Epithelial cell of proximal tubule (primary cell): Measurements from ENCODE around the gene IL1RN.

DNA sequence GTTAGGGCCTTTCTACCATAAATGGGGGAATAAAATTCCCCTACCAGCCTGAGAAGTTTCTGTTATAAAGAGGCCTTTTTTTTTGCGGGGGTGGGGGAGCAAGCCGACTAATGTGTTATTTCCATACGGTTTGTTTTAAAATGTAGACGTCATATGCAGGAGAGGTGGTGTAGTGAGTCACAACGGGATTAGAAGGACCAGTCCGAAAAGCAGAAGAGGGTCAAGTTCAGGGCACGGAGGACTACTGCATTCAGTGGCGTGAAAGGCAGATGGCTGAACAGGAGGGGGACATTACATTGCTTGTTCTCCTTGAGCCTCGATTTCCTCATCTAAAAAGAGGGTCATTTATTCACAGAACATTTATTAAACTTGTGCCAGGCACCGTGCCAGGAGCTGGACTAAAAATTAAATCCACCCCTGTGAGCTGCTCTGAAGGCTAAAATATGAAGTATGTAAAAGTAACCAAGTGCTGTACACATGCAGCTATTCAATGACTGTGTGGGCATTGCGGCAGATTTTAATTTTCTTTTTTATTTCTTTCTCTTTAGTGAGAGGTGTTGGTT lies 23.7 kb downstream of the IL1B start:
- RAMPAGE, long total RNA = no peak
- RRBS = no CpG with 5 or more reads among the region's 11 CpGs

DNA sequence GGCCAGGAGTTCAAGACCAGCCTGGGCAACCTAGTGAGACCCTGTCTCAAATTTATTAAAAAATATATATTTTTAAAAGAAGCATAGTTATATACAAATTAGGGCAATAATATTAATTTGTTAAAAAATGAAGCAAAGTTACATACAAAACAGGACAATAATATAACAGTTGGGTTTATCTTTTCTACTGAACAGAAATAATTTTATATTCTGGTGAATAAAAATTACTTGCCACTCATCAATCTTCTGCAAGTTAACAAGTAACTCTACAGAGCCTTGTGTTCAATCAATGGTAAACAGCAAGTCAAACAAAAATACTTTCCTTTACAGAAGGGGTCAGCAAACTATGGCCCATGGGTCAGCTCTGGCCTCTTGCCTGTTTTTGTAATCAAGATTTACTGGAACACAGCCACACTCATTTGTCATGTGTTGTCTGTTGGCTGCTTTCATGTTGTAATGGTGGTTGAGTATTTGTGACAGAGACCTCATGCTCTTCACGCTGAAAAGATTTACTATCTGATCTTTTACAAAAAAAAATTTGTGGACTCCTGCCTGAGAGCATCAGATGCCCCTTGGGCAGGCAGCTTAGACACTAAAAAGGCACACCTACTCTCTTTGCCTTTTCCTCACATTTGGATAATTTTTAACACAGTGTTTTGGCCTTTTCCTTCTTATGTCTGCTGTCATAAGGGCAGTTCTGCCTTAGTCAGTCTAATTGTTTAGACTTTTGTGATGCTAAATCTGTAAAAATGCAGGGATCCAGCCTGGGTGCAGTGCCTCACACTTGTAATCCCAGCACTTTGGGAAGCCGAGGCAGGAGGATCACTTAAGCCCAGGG lies 18.5 kb downstream of the IL1B start:
- RAMPAGE, long total RNA = no peak
- RRBS = no CpG with 5 or more reads among the region's 2 CpGs

- RAMPAGE, long total RNA = no peak
- RRBS = no CpG with 5 or more reads among the region's 7 CpGs
Observed at GRCh38 chr2:112830973-112832013, 5.3 kb downstream of the IL1B start.

DNA sequence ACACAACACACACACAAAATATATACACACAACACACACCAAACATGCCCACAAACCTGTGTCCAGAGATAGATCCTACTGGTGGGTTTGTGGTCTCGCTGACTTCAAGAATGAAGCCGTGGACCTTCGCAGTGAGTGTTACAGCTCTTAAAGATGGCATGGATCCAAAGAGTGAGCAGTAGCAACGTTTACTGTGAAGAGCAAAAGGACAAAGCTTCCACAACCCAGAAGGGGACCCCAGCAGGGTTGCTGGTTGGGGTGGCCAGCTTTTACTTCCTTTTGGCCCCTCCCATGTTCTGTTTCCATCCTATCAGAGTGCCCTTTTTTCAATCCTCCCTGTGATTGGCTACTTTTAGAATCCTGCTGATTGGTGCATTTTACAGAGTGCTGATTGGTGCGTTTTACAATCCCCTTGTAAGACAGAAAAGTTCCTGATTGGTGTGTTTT lies 2.5 kb upstream of the IL37 start:
- RAMPAGE, long total RNA = no peak
- RRBS = no CpG with 5 or more reads among the region's 5 CpGs

- RAMPAGE, long total RNA = no peak
Observed at GRCh38 chr2:113058534-113058816, 523 bp upstream of the IL36RN start.

DNA sequence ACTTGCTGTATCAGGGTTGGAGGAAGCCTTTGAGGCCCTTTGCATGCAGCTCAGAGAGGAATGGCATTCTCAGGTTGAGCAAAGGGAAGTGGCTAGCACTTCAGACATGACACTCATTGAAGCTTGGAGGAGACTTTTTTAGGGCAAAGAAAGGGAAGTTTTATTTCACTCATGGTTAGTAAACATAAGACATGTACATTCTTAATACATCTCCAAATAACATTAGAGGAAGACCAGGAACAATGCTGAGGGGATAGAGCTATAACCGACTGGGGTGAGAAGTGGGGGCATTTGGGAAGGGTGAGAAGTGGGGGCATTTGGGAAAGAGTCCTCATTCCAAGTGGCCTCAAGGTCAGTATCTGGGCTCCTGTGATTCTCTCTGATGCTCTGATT lies 22.3 kb downstream of the IL1F10 start:
- RAMPAGE, long total RNA = no peak
- RRBS = no CpG with 5 or more reads among the region's 1 CpG

GRCh38 chr2:113122186-113122730 lies 5.1 kb upstream of the IL1RN start:
- RAMPAGE, long total RNA = no peak
- RRBS = no CpG with 5 or more reads among the region's 6 CpGs

DNA sequence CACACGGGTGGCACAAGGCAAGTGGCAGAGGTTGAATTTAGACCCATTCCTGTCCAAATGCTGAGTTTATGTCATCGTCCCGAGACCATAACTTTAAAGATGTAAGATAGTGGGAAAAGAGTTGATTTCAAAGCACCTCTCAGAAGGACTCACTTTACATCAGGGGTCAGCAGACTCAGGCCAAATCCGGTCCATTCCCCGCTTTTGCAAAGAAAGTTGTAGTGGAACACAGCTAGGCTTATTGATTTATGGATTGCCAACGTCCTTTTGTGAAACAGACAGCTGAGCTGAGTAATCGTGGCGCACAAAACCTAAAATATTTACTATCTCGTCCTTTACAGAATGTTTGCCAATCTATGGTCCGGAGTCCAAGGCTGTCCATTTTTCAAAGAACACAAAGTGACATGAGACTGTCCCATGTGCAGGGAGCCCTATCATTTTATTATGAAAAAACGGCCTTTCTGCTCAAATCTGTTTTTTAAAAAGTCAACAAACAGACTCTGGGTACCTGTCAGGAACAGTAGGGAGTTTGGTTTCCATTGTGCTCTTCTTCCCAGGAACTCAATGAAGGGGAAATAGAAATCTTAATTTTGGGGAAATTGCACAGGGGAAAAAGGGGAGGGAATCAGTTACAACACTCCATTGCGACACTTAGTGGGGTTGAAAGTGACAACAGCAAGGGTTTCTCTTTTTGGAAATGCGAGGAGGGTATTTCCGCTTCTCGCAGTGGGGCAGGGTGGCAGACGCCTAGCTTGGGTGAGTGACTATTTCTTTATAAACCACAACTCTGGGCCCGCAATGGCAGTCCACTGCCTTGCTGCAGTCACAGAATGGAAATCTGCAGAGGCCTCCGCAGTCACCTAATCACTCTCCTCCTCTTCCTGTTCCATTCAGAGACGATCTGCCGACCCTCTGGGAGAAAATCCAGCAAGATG lies at the start of gene IL1RN:
IL1RN (plus strand) TSS at position 804 of the 935 bp plus-strand sequence.
- RAMPAGE, long total RNA = no peak
- RRBS = no CpG with 5 or more reads among the region's 20 CpGs

DNA sequence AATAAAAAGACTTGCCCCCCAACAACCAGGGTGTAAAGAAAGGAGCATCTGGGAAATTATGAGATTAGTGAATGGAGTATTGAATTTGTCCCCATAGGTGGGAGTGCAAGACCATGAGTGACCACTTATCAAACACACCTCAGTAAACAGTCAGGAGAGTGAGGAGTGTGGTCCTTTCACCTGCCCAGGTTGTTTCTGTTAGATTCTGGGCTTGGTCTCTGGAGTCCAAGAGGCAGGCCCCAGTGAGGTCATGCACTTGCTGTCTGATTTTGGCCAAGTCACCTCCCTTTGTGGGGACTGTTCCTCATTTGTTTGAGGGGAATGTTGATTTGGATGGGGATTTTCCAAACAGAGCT lies 7.2 kb downstream of the IL1RN start:
- RAMPAGE, long total RNA = no peak

DNA sequence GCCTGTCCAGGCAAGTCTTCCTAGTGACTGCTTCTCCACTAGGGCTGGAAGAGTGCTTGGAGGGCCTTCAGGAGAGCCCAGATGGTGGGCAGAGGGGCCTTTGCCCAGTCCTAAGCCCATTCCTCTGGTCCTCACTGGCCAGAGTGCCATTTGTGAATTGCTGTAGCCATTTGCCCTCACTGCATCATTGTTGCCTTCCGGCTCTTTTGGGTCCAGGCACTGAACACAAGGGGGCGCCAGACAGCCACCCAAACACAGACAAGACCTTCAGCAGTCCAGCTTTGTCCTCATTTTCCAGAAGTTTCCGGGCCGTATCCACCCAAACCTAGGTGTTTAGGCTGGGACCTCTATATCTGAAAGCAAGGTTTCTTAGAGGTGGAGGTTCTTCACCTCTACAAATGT lies 29.6 kb downstream of the PAX8 start:
- RAMPAGE, long total RNA = no peak
- RRBS = 0% methylated on average over 2 of the region's 4 CpGs

GRCh38 chr2:113276483-113276805 lies 2.3 kb downstream of the PAX8 start:
- RAMPAGE, long total RNA = no peak
- RRBS = 0% methylated on average over 1 of the region's 14 CpGs

DNA sequence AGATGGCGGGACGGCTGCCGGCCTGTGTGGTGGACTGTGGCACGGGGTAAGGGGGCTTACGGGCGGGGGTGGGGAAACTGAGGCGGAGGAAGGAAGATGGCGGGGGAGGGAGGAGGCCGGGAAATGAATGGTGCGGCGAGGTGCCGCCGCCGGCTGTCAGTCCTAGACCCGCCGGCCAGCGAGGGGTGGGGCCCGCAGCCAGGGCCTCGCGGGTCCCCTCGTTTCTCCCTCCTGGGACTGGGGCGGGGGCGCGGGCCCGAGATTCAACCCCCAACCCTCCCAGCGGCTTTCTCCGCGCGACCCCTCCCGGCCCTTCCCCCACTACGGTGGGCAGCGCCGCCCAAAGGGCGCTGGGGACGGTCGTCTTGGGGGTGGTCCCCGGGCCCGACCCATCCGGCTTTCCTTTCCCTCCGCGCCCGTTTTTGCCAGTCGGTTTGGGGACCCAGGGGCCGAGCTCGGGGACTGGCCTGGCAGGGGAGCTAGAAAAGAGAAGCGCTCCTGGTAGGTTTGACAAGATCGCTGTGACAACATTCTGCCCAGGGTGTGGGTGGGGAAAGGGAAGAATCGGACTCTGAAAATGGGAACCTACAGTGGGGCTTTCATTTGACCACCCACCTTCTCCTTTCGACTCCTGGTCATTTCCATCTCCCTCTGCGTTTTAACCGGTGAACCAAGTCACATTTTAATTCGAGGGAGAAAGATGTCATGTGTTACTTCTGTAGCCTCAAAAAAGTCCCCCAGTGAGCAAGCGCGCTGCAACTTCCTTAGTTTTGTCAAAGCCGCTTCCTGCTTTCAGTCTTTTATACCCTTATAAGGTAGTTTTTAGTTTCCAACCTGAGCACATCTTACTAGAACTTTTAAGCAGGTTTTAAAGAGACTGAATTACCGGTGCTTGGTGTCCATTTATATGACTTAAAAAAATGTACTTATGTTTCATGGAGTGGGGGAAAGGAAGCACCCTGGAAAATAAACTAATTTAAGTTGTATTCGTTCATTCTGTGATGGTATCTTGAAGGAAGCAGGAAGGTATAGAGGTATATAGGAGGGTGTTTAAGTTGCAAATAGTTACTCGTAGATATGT lies 729 bp downstream of the ACTR3 start:
- RAMPAGE, long total RNA = no peak
- RRBS = under 1% methylated on average over 10 of the region's 58 CpGs

- RAMPAGE, long total RNA = no peak
- RRBS = no CpG with 5 or more reads among the region's 3 CpGs
Observed at GRCh38 chr2:113891359-113891886, 1.5 kb downstream of the ACTR3 start.

DNA sequence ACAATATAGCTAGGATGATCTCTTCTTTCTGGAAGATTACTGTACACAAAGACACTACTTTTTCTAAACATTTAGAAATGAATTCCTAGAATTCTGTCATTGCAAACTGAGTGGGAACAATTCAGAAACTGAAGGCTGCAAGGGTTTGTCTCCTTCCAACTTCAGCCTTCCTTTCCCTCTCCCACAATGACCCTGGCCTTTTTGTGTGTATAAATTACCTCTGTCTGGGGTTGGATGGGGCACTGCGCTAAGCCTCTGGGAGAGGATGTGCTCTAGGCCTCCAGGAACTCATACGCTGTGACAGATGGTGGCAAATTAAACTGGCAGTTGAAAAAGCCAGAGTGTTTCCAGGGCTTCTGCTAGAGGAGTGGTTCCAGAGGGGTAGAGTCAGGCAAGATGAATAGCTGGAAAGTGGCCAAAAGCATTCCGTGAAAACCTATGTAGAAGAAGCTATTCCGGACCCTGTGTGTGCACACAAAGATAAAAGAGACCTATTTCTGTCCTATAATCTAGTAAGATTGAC lies 84.7 kb downstream of the ACTR3 start:
- RAMPAGE, long total RNA = no peak
- RRBS = no CpG with 5 or more reads among the region's 4 CpGs

DNA sequence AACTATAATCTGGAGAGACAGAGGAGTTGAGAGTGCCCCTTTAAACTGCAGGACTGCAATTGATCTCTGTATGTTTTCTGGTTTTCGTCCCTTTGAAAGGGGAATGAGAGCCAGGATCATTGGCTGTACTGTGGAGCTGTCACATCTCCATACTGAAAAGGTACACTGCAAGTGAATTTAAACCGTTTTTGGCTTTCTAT lies 223 bp upstream of the DPP10 start:
- RAMPAGE, long total RNA = no peak
- RRBS = no CpG with 5 or more reads among the region's 2 CpGs

- RAMPAGE, long total RNA = no peak
- RRBS = no CpG with 5 or more reads among the region's 4 CpGs
Observed at GRCh38 chr2:114543279-114543677, 100.8 kb downstream of the DPP10 start.

DNA sequence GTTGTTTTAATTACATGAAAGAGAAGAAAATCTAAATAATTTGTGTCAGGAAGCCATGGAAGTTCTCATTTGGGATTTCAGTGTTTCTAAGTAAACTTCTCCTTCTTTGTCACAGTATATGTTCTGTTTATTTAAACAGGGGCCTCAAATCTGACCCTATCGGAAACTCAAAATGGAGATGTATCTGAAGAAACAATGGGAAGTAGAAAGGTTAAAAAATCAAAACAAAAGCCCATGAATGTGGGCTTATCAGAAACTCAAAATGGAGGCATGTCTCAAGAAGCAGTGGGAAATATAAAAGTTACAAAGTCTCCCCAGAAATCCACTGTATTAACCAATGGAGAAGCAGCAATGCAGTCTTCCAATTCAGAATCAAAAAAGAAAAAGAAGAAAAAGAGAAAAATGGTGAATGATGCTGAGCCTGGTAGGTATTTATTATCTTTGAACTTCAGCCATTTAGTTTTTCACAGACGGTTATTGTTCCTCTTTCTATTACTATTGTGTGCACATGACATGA lies 2.9 kb downstream of the DDX18 start:
- RAMPAGE, long total RNA = no peak
- RRBS = no CpG with 5 or more reads among the region's 2 CpGs

DNA sequence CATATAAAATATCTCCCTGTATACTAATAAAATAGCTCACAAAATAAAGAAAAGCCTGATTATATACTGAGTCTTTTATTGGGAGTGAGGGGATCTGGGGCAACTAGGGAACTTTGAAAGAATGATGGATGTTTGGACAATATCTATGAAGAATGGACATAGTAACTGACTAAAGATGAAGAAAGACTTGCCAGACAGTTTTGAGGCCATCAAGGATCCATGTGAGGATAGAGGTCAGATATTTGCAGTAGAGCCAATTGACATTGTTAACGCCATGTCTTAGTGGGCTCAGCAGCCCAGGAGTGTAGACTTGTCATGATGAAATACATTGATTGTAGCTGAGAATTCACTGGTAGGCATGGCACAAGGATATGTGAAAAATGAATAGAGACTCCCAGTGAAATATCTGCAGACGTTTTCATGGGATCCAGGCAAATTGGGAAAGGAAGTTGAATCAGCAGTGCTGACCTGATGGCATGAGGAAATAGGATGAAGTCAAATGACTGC lies 24.3 kb downstream of the INSIG2 start:
- RAMPAGE, long total RNA = no peak
- RRBS = no CpG with 5 or more reads among the region's 2 CpGs

DNA sequence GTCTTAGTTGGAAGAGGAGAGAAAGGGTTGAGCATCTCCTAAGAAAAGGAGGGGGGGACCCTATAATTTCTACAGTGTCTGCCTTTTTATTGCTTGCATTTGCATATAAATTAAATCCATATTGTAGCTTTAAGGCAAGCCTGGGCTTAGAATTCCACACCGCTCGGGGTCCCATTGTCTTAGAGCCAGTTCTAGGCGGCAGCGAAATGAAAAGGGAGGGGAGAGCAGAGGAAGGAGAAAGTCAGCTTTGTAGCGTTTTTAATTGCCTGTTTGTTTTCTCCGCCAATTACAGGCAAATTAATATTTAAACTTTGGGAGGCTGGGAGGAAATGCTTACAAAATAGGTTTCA lies 39.4 kb downstream of the EN1 start:
- RAMPAGE, long total RNA = no peak
- RRBS = no CpG with 5 or more reads among the region's 6 CpGs

DNA sequence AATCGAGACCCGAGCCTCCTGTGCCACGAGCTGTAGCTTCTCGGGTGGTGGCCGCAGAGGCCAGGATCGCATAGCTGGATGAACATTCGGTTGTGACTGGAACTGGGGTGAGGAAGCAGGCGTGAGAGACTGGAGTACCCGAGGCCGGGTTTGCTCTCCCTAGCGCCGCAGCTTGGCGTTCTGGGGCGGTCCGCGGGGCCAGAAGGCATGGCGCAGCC lies 1.5 kb downstream of the EN1 start:
- RAMPAGE, long total RNA = no peak
- RRBS = 6% methylated on average over 8 of the region's 17 CpGs